Measurements from ENCODE around the genes CDK5R2 and EPHA4.

DNA sequence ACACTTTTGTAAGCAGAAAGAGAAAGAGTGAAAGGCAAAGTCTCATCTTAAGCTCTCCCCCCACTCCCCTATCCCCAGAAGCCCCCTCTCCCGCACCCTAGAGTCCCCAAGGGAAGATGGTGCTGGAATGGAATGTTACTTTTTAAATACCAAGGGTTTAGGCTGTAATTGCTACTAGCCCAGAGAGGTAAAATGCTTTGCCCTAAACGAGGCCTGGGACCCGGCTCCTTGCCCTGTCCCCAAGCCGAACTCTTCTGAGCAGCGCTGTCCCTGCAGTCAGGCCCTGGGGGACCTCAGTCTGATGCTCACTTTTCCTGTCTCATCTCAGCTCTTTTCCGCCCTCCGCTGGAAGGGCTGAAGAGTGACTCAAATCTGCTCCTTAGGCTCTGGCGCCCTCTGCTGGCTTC lies 12.1 kb upstream of the WNT6 start:
- PRO-cap, 2 experiments: no peak in any of the 2 experiments

- PRO-cap, 2 experiments: peak in 1 of 2 experiments; most common minus-strand start chr2:218959817 (in 1)
Measured at GRCh38 chr2:218959315-218960076, at the start of gene CDK5R2. CDK5R2 (plus strand) TSS chr2:218959666.

GRCh38 chr2:218961188-218962257 lies 2.1 kb downstream of the CDK5R2 start:
- PRO-cap, 2 experiments: no peak in any of the 2 experiments

- PRO-cap, 2 experiments: no peak in any of the 2 experiments
Measured at GRCh38 chr2:218997276-218998017, 4.2 kb upstream of the CRYBA2 start.

GRCh38 chr2:219049257-219049715 lies 8.0 kb upstream of the CFAP65 start:
- PRO-cap, 2 experiments: no peak in any of the 2 experiments

DNA sequence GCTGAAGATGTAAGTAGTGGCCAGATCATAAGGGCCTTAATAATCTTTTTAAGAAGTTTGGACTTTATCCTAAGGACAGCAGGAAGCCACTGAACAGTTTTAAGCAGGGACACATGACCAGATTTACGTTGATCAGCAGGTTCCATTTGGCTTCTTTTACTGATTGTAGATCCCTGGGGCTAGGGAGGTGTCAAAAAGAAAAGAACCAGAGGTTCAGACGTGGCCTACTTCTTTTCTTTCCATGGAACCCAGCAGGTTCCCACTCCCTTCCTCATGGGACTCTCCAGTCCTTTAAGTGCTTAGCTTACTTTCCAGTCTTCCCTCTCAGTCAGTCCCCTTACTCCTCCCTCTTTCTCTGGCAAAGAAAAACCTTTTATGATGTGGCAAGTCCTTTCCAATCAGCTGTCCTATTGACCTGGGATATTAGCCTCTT lies 33.6 kb downstream of the NHEJ1 start:
- PRO-cap, 2 experiments: no peak in any of the 2 experiments

DNA sequence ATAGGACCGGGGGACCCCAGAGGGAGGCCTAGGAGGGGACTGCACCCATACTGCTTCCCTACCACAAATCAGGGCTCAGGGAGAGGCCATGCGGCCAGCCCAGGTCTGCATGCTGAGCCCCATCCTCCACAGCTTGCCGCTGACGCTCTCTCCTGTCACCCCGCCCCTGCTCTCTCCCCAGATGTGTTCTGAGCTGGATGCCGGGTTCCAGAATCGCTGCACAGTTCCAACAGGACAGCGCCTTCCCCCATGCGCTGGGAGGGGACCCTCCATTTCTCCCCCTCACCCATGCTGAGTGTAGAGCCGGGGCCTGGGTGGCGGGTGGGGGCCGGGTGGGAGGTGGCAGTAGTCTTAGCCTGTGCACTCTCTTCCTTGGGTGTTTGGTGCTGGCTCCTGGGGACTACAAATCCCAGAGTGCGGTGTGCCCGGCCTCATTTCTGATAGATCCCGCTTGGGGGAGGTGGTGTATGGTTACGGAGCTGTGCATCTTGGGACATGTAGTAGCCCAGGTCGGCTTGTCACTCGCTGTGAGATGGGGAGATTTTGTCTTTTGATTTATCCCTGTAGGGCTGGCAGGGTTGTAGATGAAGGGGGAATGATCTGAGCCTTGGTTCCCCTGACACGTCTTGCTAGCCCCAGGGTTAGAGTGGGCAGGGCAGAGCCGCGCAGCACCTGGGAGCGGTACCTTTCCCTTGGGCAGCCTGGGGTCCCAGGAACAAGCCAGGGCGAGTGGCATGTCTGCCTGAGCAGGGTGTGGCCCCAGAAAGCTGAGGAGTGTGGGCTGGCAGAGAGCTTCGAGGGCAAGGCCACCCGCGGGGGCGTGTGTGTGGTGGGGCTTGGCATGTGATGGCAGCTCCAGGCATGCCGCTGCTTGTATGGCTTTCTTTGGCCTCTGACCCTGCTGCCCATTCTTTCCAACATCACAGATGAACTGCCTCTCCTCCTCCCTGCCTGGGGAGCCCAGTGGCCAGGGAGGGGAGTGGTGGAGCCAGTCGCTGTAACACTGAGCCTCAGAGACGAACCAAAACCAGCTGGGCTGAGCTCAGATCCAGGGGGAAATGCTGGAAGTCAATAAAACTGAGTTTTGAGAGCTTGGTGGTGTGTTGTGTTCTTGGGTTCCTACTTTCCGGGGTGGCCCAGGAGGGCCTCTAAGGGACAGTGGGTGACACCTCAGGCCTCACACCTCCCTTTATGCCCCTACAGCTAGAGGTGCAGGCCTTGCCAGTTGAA lies 7.1 kb downstream of the DNAJB2 start:
- PRO-cap, 2 experiments: no peak in any of the 2 experiments

DNA sequence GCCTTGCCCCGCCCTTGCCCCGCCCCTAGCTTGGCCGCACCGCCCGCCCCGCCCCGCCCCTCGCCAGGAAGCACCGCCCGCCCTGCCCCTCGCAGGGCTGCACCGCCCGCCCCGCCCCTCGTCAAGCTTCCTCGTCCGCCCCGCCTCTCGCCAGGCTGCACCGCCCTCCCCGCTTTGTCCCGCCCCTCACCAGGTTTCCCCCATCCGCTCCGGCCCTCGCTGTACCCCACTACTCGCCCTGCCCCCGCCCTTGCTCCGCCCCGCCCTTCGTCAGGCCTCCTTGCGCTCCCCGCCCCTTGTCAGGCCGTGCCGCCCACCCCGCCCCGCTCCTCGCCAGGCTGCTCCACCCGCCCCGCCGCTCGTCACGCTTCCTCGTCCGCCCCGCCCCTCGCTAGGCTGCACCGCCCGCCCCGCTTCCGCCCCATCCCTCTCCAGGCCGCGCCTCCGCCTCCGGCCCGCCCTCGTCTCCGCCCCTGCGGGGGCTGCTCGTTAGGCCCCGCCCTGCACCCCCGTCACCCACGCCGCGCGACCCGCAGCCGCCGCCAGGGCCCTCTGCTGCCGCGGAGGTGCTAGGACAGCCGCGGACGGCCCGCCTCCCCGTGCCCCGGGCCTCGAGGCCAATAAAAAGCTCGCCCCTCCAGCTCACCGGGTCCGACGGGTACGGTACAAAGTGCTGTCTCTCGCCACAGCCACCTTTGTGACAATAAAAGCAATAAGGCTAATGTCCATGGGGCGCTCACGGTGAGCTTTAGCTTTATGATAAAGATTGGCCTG lies 531 bp upstream of the DNPEP start:
- PRO-cap, 2 experiments: peak in 2 of 2 experiments; most common plus-strand start position 121 of the sequence (in 2)

GRCh38 chr2:219435756-219436058 lies 1.1 kb downstream of the SPEG start:
- PRO-cap, 2 experiments: no peak in any of the 2 experiments

DNA sequence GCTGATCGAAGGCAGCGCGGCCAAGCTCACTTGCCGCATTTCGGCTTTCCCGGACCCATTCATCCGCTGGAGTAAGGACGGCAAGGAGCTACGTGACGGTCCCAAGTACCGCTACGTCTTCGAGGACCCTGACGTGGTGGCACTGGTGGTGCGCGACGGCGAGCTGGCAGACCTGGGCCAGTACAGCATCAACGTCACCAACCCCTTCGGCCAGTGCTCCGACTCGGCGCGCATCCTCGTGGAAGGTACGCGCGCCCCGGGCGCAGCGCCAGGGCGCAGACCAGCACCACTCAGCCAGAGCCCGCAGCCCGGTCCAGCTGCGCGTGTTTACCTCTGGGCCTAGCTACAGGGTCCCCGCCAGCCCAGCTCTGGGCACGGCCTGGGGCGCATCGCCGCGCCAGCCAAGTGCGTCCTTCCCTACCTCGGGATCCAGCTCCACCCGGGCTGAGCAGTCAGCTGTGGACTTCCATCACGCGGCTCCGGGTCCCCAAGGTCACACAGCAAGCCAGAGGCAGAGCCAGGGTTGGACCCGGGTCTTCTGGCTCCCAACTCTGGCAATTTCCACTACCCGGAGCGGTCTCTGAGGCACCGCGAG lies 1.0 kb downstream of the SPEGNB start:
- PRO-cap, 2 experiments: no peak in any of the 2 experiments

GRCh38 chr2:219526992-219527505 lies 12.8 kb downstream of the ASIC4 start:
- PRO-cap, 2 experiments: no peak in any of the 2 experiments

DNA sequence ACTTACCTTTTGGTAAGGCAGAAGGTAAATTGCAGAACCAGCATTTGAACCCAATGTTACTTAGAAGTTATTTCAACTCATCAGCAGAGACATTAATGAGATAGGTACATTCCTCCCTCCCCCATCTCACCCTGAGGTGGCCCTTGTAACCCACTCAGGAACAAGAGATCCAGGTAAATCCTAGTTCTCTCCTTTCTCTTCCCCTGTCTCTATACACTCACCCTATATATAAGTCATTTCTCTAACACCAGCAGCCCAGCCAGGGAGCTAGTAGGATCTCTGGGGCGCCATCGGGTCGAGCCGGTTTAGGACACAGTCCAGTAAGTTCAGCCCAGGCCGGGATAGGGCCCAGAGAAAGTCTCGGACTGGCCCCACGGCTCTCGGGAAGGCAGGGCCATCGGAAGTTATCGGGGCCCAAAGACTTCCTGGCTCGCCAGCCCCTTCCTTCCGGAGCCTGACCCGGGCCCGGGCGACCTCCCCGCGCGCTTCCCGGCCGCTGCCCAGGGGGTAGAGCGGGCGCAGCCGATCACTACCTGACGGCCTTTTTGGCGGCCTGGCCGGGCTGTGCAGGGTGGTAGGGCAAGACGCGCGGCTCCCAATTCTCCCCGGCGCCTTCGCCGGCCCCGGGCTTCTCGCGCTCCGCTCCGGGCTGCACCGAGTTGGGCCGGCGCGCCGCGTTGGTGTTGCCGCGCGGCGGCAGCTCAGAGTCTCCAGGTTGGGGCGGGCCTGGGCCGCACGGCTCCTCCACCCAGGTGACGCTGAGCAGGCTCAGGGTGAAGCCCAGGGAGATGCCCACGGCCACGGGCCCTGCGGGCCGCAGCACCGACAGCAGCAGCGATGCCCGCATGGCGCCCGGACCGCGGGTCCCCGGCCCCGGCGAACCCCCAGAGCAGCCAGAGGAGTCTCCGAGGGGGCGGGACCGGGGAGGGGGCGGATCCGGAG lies 646 bp downstream of the CHPF start:
- PRO-cap, 2 experiments: peak in 1 of 2 experiments; most common plus-strand start position 786 of the sequence (in 1); most common minus-strand start position 679 of the sequence (in 1)

- PRO-cap, 2 experiments: no peak in any of the 2 experiments
Measured at GRCh38 chr2:219544239-219544508, 346 bp downstream of the TMEM198 start.

DNA sequence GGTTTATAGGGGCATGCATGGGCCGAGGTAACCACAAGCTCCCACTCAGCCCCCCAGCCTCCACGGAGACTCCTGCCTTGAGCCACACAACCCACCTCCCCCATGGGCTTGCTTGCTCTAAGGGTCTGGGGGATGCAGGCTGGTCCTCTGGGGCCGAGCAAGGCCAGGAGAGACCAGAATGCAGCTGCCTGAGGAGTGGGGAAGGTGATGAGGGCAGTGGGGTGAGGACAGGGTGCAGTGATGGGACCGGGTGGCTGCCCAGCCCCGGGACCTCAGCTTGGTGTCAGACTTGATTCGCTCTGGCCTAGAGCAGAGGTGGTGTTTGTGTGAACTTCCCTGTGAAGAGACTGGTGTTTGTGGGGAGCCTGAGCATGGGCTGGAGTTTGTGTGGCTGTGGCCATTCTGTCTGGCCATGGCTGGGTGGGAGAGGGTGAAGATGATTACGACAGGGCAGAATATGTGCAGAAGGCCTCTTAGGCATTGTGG lies 10.7 kb downstream of the OBSL1 start:
- PRO-cap, 2 experiments: no peak in any of the 2 experiments

- PRO-cap, 2 experiments: no peak in any of the 2 experiments
Measured at GRCh38 chr2:219607903-219608769, 10.5 kb downstream of the STK11IP start.

DNA sequence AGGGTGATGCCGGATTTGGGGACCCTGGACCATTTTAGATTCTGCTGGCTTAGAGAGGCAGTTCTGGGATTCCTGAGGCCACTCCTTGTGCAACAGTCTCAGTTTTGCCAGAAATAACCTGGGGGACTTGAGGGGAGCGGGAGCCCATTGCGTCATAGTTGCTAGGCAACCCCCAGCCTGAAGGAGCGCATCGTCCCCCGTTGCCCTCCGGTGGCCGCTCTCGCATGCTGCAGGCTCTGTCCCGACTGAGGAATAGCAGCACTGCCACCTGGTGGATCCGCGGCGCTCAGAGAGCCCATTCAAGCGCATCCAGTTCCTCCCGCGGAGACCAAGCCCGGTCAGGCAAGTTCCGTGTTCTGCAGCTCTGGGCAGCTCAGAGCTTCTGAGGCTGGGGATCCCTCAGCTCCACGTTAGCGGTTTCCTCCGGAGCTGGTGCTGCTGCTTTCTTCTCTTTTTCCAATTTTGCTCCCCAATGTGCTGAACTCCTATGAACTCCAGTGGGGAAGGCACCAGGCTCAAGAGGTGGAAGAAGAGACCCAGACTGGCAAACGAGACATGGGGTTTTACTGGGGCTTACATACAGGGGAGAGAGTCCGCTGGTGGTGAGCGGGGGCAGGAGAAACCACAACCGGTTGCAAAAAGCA lies 15.1 kb downstream of the SLC4A3 start:
- PRO-cap, 2 experiments: no peak in any of the 2 experiments

- PRO-cap, 2 experiments: no peak in any of the 2 experiments
Measured at GRCh38 chr2:221529753-221530634, 42.1 kb downstream of the EPHA4 start.

DNA sequence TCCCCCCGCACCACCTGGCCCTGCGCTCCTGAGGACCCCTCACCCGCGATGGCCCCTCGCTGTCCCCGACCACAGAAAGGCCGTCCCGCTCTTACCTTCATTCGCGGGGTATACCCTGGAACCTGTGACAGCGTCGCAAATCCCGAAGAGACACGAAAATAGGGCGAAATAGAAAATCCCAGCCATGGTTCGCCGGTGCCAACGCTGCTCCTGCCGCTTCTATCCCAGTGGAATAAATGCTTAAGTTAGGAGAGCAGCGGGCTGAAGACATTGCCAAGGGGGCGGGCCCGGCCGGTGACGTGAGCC lies at the start of gene EPHA4:
Gene EPHA4, minus strand, starts transcription at position 242 of the 306 bp plus-strand sequence.
- PRO-cap, 2 experiments: peak in 2 of 2 experiments; most common minus-strand start position 237 of the sequence (in 2)

GRCh38 chr2:221836052-221836437 lies 263.9 kb upstream of the EPHA4 start:
- PRO-cap, 2 experiments: no peak in any of the 2 experiments

- PRO-cap, 2 experiments: no peak in any of the 2 experiments
Measured at GRCh38 chr2:222290907-222291900, 7.6 kb downstream of the PAX3 start.